Spleen (tissue), 7 donors: ENCODE results near the gene EPX.

GRCh38 chr17:58152830-58153618 lies 4.8 kb downstream of the OR4D1 start:
- PRO-cap, 4 experiments, result peak in 4 of 4 experiments; most common plus-strand start chr17:58153360 (in 3); most common minus-strand start chr17:58153165 (in 1)
- RAMPAGE, long total RNA, 4 experiments, result no peak in any of the 4 experiments

- PRO-cap, 4 experiments, result no peak in any of the 4 experiments
- RAMPAGE, long total RNA, 4 experiments, result start-site peak on the plus strand in 3 of 4 experiments, at chr17:58192723-58192729 at its widest, 17 to 37 reads per replicate
These were observed at the start of gene EPX for GRCh38 chr17:58192530-58192784. TSS of gene EPX (plus strand) at chr17:58192726.

DNA sequence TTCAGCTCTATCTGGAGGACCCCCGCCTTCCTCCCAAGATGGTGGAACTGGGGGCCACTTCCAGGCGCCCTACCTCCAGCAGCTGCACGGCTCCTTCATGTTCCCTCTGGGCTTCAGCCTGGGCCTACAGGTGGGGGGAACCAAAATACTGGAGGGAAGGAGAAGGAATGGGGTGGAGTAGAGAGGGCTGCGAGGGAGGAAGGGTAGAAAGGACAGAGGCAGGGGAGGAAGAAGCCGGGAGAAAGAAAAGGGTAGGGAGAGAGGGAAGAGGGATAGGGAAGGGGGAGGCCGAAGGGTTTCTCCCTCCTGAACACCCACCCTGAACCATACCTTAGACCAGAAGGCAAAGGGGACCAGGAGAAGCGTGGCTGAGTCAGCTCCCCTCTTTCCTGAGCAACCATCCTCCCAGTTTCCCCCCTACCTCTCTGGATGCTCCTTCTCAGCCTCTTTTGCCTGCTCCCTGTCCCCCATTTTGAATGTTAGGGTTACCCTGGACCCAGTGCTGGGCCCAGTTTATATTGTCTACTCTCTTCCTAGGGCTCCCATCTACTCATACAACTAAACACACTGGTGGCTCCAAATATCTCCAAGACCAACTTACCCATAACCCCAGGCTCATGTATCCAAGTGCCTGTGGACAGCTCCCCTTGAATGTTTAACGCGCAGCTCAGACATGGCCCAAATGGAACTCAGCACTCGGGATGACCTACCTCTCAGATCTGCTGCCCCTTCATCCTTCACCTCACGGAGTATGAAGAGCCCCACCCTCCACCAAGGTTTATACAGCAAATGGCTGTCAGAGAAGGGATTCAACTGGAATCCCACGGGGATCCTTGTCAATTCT lies 7.9 kb downstream of the TSPOAP1 start:
- PRO-cap, 4 experiments, result no peak in any of the 4 experiments
- RAMPAGE, long total RNA, 4 experiments, result no peak in any of the 4 experiments

DNA sequence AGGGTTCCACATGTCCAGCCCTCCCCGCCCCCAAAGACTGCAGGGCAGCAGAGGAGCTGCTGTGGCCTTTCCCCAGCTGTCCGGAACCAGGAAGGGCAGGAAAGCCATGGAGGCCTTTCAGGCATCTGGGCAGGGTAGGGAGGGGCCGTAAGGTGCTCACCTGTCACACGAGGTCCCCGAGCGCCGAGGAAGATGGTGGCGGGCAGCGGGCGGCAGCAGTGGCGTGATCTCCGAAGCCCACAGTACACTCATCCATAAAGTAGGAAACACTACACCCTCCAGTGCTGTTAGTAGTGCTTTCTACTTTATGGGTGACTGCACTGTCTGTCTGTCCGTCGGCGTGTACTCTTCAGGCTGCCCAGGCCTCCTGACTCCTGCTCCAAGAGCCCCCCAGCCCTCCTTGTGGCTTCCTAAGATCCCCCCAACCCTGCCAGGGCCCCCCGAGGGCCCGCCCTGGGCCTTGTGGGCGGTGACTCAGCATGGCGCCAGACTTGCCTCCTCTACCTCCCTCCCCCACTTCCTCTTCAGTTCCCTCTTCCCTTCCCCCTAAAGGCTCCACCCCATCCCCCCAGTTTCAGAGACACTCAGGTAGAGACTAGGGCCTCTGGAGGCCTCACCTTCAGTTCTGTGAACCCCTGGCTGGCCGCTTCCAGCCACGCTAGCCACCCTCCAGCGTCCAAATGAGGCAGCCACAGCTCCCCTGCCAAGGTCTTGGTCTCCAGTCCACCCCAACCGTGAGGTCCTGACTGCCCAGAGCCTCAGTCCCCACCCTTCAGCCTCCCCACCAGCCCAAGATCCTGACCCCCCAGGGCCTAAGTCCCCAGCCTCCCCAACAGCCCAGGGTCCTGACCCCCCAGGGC lies 2.6 kb upstream of the TSPOAP1 start:
- PRO-cap, 4 experiments, result peak in 4 of 4 experiments; most common plus-strand start position 622 of the sequence (in 3); most common minus-strand start position 250 of the sequence (in 1)
- RAMPAGE, long total RNA, 4 experiments, result start-site peak on the minus strand in 1 of 4 experiments, centred at position 240 of the sequence, 28 reads per replicate

DNA sequence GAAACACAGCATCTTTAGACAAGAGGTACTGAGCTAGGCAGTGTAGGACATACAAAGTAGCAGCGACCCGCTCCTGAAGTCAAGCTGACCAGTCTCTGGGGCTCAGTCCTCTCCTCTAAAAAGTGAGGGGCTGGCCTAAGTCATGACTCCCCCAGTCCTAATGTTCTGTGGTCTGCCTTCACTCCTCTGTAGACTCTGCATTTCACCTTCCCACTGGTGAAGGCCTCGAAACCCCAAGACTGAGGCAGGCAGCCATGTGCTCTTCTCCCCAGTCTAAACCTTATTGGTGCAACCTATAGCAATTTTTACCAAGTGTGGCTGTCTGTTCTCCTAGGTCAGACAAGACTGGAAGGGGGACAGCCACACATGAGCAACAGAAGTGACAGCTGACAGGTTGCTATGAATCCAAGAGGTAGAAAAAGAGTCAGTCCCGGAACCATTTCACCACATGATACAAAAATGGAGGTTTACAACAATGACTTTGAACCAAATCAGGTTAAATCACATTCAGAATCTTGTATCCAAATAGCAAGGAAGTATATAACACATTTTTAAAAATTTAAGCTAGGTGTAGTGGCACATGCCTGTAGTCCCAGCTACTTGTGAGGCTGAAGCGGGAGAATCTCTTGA lies 11.5 kb upstream of the TSPOAP1 start:
- PRO-cap, 4 experiments, result no peak in any of the 4 experiments
- RAMPAGE, long total RNA, 4 experiments, result no peak in any of the 4 experiments

DNA sequence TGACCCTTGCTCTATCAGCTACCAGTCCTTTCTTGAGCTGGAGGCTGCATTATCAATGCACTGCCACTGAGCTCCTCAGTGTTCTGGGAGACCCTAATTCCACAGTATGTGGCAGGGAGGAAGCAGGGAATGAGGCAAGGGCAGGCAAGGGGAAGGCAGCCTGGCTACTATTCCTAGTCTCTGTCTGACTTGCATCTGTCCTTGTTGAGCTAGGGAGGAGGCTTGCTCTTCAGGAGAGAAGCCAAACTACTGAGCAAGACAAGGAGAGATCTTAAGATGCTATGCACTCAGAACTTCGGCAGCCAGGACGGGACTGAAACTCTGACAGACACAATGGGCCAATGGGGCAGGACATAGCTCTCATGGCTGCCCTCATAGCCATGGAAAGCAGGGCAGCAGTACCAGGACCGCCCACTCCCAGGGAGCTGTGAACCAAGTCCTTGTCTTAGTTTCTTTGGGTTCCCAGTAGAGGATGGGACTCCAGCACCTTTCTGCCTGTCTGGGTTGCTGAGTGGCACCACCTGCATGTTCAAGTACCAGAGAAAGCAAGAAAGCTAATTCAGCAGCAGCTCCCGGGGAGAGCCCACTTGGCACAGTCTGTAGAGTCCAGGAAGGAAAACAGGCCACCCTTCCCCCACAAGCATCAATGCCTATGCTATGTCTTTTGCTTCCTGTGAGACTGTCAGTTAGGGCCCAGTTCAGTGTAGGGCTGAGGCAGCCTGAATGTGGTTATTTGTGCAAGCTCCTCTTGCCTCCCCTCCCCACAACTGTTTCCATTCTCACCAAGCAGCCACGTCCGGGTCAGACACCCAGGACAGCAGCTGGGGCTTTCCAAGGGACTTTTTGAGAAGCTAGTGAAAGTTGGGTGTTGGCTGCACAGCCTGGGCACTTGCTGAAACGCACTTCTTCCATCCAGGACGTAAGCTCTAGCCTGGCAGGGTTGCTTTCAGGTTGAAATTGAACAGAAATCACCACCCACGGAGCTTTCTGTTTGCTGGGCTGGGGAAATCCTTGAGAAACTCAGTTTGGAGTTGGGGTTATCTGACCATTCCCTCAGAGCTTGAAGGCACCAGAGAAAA lies 7.9 kb downstream of the SUPT4H1 start:
- PRO-cap, 4 experiments, result peak in 3 of 4 experiments; most common plus-strand start position 884 of the sequence (in 3); most common minus-strand start position 769 of the sequence (in 2)
- RAMPAGE, long total RNA, 4 experiments, result no peak in any of the 4 experiments

GRCh38 chr17:58351032-58352051 lies 659 bp downstream of the SUPT4H1 start:
- PRO-cap, 4 experiments, result no peak in any of the 4 experiments
- RAMPAGE, long total RNA, 4 experiments, result no peak in any of the 4 experiments

DNA sequence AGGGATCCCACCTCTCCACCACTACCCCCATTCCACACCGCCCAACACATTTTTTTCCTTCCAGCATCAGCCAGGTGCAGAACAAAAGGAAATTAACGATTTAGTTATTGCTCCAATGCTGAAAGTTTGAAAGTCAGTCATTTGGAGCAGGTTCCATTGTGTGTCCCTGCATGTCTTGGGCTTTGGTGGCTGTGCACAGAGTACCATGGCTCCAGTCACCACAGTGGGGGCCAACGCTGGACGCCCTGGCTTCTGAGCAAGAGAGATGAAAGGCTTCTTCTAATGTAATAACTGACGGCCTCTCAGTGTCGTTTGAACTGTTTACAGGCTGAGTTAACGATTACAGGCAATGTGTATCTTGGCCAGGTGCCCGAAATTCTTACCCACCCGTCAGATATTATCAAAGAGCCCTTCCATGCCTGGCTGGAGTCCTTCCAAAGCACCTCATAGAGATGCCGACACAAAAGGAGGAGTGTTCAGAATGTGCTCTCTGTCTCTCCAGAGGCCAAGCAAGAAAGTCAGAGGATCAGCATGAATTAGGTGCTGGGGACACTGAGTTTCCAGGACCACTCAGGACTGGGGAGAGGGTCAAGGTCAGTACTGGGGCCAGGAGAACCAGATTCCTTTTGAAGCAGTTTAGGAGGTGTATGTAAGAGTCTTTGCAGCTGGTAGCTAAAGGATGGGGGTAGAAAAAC lies 25.9 kb downstream of the RNF43 start:
- PRO-cap, 4 experiments, result no peak in any of the 4 experiments
- RAMPAGE, long total RNA, 4 experiments, result no peak in any of the 4 experiments

DNA sequence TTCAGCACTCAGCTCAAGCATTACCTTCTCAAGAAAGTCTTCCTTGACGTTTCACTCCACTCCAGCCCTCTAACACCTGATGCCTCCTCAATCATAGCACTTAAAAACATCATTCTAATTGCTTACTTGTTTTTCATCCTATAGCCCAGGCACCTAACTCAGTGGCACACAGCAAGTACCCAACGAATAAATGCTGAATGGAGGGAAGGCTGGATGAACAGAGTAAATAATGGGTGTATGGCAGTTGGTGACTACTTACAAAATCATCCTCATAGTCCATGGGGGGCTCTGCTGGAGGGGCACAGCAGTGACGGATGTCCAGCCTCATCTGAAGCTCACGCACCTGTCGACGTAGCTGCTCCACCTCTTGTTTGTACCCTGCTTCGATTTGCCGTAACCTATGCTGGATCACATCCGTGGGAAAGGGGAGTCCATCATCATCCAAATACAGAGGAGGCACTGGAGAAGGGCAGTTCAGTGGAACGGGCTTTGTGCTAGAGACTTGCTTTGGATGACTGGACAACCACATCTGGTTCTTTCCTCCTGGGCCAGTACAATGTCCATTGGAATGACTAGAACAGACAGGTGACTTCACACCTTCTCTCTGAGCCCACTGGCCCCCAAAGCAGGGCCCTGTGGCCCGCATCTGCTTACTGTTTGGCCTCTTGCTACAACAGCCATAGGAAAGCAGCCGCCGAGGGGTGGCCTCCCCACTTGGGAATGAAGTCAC lies 6.6 kb upstream of the HSF5 start:
- PRO-cap, 4 experiments, result no peak in any of the 4 experiments
- RAMPAGE, long total RNA, 4 experiments, result no peak in any of the 4 experiments

GRCh38 chr17:58679397-58679853 lies 12.4 kb downstream of the IGBP1C start:
- PRO-cap, 4 experiments, result peak in 1 of 4 experiments; most common minus-strand start chr17:58679690 (in 1)
- RAMPAGE, long total RNA, 4 experiments, result no peak in any of the 4 experiments

- PRO-cap, 4 experiments, result no peak in any of the 4 experiments
- RAMPAGE, long total RNA, 4 experiments, result no peak in any of the 4 experiments
These were observed 14.4 kb upstream of the PPM1E start for GRCh38 chr17:58741089-58741767.

- PRO-cap, 4 experiments, result no peak in any of the 4 experiments
- RAMPAGE, long total RNA, 4 experiments, result no peak in any of the 4 experiments
These were observed 1.1 kb downstream of the PPM1E start for GRCh38 chr17:58756805-58757195.

GRCh38 chr17:59153282-59153794 lies 1.6 kb downstream of the SKA2 start:
- PRO-cap, 4 experiments, result no peak in any of the 4 experiments
- RAMPAGE, long total RNA, 4 experiments, result no peak in any of the 4 experiments

- PRO-cap, 4 experiments, result peak in 1 of 4 experiments; most common plus-strand start chr17:59362661 (in 1); most common minus-strand start chr17:59362532 (in 1)
- RAMPAGE, long total RNA, 4 experiments, result no peak in any of the 4 experiments
These were observed 30.8 kb downstream of the YPEL2 start for GRCh38 chr17:59362153-59362818.

- PRO-cap, 4 experiments, result no peak in any of the 4 experiments
- RAMPAGE, long total RNA, 4 experiments, result no peak in any of the 4 experiments
These were observed 67.7 kb downstream of the YPEL2 start for GRCh38 chr17:59399155-59399638.

GRCh38 chr17:59530941-59531229 lies 34.5 kb upstream of the DHX40 start:
- PRO-cap, 4 experiments, result peak in 1 of 4 experiments; most common minus-strand start chr17:59531169 (in 1)
- RAMPAGE, long total RNA, 4 experiments, result no peak in any of the 4 experiments

GRCh38 chr17:59707789-59708059 lies 270 bp downstream of the VMP1 start:
- PRO-cap, 4 experiments, result peak in 1 of 4 experiments; most common plus-strand start chr17:59707856 (in 1); most common minus-strand start chr17:59707826 (in 1)
- RAMPAGE, long total RNA, 4 experiments, result no peak in any of the 4 experiments

GRCh38 chr17:59753472-59753989 lies 46.1 kb downstream of the VMP1 start:
- PRO-cap, 4 experiments, result no peak in any of the 4 experiments
- RAMPAGE, long total RNA, 4 experiments, result no peak in any of the 4 experiments

DNA sequence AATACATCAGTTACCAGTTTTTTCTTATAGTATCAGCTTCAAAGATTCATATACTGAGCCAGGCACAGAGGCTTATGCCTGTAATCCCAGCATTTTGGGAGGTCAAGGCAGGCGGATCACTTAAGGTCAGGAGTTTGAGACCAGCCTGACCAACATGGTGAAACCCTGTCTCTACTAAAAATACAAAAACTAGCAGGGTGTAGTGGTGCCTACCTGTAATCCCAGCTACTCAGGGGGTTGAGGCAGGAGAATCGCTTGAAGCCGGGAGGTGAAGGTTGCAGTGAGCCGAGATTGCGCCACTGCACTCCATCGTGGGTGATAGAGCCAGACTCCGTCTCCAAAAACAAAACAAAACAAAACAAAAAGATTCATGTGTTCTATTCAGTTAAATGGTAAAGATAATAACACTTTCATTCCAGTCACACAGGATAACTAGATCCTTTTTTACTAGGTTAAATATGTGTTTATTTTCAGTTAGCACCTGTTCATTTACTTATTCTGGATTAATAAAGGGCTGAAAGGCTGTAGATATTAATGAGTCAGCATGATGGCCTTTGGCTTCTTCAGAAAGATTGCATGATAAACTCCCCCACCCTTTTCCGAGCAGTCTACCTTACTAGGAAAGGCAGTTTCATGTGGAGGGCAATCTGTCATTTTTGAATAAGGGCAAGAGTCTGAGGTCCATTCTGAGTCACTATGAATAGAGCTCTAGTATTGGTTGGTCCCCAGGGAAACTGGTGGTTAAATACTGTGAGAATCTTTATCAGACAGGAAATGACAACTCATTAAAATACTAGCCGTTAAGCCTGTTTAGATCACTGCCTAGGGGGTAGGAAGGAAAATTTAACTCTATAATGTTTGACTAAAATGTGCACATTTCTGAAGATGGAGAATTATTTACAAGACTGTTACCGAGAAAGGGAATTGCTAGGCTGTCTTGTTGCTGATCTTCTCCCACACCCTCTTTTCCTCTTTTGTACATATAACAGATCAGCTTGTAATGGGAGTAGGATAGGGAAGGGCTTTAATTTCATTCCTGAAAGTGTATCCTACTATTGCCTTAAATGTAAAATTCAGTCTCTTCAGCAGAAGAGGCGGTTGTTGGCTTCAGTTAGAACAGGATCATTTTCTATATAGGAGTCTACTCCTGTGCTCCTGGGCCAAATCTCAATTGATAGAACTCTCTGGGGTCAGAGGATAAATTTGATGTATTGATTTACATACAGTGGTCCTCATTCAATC lies 63.5 kb downstream of the TUBD1 start:
- PRO-cap, 4 experiments, result peak in 2 of 4 experiments; most common plus-strand start position 770 of the sequence (in 1); most common minus-strand start position 662 of the sequence (in 1)
- RAMPAGE, long total RNA, 4 experiments, result no peak in any of the 4 experiments

GRCh38 chr17:59840561-59841585 lies 51.9 kb downstream of the TUBD1 start:
- PRO-cap, 4 experiments, result peak in 3 of 4 experiments; most common plus-strand start chr17:59841143 (in 2); most common minus-strand start chr17:59841252 (in 1)
- RAMPAGE, long total RNA, 4 experiments, result no peak in any of the 4 experiments